Esophagus squamous epithelium (tissue), 4 donors: ENCODE measurements around a stretch of chr2.

DNA sequence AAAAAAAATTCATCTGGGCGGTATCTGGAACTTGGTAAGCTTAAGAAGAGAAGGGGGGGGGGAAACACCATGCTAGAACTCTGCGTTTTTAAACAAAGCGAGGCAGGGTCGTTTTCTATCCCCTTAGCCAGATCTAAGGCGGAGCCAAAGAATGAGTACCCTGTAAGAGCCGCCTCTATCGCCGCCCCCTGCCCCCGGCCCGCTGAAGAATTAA, 566 bp upstream of the ATAD2B start:
- PRO-cap = no peak
- RAMPAGE, long total RNA, 4 experiments = no peak in any of the 4 experiments

DNA sequence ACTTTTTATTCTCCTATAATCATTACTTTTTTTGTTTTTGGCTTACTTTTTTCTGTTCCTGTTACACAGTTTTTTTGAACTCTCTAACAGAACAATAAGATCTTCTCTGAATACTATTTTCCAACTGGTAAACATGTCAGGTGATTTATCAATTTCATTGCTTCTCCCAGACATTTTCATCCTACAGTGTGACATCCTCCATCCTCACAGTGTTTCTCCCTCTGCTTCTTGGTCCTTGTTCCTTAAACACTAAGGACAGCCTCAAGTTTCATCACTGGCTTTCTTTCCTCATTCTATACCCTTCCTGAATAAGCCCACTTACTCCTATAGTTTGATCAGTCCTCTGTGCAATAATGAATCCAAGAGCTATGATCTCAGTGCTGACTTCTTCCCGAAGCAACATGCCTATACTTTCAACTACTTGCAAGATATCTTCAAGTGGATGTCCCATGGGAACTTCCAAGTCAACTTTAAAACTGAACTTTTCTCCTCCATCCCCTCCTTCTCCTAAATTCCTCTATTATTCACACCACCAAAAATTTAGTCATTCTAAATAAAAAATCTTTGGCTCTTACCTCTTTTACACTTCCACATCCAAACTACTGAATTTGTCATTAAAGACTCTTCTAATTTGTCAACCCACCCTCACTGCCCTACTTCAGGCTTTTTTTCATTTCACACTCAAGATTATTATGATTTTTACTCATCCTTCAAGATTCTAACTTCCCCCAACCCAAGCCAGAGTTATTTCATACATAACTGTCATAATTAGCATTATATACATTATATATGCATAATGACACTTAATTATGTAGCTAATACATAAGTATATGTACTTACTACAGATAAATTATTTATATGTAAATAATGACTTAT, 87.7 kb downstream of the FAM228A start:
- PRO-cap = no peak
- RAMPAGE, long total RNA, 4 experiments = no peak in any of the 4 experiments

DNA sequence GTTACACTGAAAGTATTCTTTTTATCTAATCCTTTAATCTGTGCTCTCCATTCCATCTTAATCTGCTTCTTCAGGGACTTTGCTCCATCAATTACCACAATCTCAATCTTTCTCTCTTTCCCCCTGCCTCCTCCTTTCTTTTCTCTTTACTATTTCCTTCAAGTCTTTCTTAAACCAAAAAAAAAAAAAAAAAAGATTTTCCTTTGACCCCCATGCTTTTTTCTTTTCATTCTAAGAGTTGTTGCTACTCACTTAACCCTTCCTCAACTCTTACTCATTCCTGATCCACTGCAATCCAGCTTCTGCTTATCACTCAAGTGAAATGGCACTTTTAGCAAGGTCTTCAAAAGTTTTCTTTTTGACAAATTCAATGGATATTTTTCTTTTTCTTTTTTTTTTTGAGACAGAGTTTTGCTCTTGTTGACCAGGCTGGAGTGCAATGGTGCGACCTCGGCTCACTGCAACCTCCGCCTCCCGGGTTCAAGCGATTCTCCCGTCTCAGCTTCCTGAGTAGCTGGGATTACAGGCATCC, 77.4 kb downstream of the ITSN2 start:
- PRO-cap = no peak
- RAMPAGE, long total RNA, 4 experiments = no peak in any of the 4 experiments

- PRO-cap = no peak
- RAMPAGE, long total RNA, 4 experiments = start-site peak on the minus strand in 1 of 4 experiments, at chr2:24303813-24303933 at its widest, 21 reads per replicate
Observed at GRCh38 chr2:24303768-24304149, 56.6 kb downstream of the ITSN2 start.

- PRO-cap = no peak
- RAMPAGE, long total RNA, 4 experiments = no peak in any of the 4 experiments
Observed at GRCh38 chr2:24403629-24403854, 43.2 kb upstream of the ITSN2 start.

DNA sequence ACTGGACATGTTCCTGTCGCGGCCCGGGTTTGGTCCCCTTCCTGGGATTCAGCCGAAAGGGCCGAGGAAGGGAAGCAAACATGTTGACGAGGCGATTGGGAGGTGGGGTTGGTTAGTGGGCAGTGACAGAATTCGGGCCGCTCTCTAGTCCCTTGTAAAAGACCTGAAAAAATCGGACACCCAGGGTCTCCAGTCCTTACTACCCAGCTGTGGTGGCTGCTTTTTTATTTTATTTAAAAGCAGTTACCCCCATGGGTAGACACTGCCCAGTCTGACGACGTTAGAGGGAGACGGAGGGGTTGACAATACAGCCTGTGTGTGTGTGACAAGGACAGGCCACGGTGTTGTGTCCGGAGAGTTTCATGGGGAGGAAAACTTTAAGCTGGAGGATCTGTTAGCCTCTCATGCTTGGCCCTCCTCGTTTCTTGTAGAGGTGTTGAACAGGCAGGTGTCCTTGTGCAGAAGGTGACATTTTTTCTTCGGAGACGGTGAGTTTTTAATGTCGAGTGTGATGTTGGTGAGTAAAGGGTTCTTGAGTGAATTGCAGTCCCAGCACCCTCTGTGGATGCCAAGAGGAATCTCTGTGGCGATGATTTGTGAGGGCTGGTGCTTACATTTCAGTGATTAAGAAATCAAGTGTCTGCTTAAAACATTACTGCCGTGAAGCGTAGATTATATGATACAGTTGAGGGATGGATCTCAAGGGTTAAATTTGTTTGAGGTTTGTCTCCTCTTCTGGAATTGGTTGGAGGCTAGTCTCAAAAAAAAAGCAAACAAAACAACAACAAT, 1.3 kb downstream of the NCOA1 start:
- PRO-cap = no peak
- RAMPAGE, long total RNA, 4 experiments = no peak in any of the 4 experiments

GRCh38 chr2:24820355-24820900, 27.2 kb downstream of the CENPO start:
- PRO-cap = no peak
- RAMPAGE, long total RNA, 4 experiments = no peak in any of the 4 experiments

DNA sequence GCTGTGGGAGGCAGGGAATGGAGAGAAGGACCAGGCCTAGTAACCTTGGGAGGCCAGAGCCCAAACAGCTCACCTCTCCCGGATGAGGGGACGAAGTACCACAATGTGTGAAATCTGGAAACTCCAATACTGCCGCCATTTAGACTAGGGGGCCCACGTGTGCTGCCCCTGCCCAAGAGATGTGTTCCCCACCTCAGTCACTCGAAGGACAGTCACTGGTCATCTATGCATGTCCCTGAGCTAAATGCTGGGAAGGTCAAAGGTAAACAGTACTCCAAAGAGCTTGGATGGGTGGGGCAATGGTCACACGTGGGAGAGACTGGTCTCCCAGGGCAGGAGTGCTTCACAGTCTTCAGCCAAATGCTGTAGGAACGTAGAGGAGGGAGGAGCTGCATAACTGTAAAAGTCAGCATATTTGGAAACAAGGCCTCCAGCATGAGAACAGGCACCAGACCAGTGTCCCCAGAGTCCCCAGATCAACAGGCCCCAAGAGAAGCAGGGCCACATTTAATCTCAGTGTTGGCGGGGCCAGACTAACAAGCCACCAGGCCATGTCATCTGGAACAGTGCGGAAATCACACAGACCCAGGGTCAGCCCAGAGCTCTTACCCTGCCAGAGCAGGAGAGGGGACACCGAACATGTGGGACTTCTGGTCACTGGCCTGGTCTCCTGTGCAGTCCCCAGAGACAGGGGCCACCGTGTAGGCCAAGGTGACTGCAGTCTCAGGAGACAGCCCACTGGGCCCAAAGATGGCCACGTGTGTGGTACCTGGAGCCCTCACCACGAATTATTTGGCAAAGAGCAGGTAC, 63.3 kb downstream of the ADCY3 start:
- PRO-cap = no peak
- RAMPAGE, long total RNA, 4 experiments = no peak in any of the 4 experiments

- PRO-cap = no peak
- RAMPAGE, long total RNA, 4 experiments = no peak in any of the 4 experiments
Observed at GRCh38 chr2:24886664-24887366, 33.2 kb downstream of the ADCY3 start.

GRCh38 chr2:24918499-24919527, 1.2 kb downstream of the ADCY3 start:
- PRO-cap = no peak
- RAMPAGE, long total RNA, 4 experiments = no peak in any of the 4 experiments

DNA sequence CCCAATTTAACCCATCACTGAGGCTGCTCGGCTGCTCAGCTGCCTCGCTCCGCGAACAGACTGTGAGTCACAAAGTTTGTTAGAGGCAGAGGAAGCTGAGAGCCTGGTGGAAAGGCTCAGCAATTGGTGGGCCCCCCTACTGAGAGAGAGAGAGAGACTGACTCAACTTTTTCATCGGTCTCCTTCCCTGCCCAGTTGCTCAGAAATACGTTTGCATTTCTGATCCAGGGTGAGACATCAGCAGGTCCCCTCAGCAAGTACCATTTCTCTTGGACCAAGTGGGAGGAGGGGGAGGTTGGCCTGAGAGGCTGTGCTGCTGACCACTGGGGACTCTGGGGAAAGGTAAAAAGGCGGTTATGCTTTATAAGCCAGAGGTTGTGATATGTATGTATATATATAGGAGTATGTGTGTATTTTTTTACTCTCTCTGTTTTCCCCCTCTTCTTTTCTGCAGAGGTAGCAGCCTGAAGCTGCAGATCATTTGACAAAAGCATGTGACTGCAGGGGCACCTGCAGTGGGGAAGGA, 1.5 kb downstream of the EFR3B start:
- PRO-cap = no peak
- RAMPAGE, long total RNA, 4 experiments = no peak in any of the 4 experiments

GRCh38 chr2:25098573-25099307, 56.9 kb downstream of the EFR3B start:
- PRO-cap = unidirectional peak, plus-strand start at chr2:25099017
- RAMPAGE, long total RNA, 4 experiments = no peak in any of the 4 experiments

- PRO-cap = no peak
- RAMPAGE, long total RNA, 4 experiments = no peak in any of the 4 experiments
Observed at GRCh38 chr2:25253105-25253396, 84.7 kb upstream of the POMC start.

DNA sequence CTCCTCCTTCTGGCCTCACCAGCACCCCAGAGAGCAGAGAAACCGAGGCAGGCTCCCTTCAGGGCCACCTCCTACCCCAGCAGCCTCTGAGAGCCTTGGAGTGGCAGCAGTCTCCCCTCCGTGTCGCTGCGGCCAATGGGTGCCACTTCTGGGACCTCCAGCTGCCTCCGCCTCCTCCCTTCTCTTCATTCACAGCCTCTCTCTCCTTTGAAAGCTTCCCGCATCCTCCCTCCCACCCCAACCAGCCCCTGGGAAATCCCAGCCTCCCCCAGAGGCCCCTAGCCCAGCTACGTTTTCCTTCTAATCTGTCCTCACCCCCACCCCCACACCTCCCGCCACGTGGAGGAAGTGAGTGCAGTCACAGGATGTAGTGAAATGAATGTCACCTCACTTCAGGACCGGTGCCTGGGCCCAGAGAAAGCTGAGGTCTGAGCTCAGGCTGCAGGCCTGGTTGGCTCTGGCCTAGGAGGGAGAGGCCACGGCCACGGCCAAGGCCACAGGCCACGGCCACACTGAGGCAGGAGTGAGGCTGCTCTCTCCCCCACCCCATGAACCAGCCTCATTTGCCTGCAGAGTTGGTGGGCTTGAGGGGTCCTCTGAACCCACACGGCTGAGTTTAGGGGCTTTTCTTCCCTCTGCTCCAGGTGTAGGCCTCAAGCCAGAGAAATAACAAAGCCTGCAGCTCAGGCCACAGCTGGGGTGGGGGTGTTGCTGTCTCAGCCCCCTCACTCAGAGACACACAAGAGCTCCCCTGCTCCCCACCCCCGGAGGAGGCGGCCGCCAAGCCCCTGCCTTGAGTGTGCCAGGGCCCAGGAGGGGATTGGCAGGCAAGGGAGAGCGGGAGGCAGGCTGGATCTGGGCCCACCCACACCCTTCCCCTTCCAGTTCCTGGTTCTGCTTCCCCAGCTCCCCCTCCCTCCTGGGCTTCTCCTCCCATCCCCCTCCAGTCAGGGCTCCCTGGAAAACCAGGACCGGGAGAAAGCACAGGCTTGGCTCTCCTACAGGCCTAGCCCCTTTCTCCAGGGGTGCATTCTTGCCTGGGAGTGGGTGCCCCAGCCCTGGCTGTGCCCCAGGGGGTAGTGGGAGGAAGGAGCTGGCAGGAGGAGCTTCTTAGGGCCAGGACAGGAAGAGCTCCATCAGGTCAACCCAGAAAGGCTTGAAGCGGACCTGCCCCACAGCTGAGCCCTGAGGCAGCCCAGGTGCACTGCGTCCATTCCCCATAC, 27.1 kb downstream of the DNMT3A start:
- PRO-cap = no peak
- RAMPAGE, long total RNA, 4 experiments = no peak in any of the 4 experiments

- PRO-cap = unidirectional peak, plus-strand start at chr2:25340570
- RAMPAGE, long total RNA, 4 experiments = no peak in any of the 4 experiments
Observed at GRCh38 chr2:25340093-25340972, 1.4 kb downstream of the DNMT3A start.

DNA sequence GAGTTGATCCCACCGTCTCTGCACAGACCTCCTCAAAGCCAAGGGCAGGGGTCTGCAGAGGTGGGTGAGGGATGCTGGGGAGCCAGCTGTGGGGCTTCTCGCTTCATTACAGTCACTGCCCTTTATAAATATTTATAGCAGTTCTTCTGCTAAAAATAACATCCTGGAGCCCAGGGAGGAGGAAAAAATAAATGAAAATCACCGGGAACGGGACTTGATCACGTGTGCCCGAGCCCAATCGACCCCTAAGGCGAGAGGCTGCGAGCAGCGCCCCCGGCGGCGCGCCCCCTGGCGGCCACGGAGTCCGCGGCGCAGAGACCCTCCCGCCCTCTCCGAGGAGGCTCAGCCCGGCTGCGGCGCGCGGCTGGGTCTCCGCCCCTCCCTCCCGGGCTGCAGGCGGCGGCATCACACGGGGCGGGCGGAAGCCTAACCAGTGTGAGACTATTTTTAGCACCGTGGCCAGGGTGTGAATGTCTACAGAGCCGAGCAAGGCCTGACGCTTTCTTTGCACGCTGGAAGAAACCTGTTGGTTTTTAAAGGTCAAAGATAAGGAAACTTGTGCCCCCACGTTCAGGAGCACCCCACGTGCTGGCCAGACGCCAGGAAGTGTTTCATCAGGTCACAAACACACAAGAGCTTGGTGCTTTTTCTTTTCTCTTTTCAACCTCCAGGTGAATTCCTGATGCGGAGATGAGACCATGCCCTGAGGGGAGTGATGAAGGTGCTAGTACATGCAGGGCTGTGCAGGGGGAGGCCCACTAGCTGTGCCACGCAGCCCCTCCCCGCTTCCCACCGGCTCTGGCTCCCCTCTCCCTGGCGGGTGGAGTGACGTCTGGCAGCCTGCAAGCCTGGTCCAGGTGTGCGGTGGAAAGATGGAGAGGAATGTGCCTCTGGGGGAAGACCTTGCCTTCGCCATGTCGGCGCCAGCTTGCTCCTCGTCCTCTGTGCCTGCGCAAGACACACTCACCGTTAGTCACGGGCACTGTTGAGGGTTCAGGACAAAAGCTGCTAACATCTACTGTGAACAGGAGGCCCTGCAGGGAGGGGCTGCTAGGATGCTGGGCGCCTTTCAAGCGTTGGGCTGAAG, 35.2 kb upstream of the DNMT3A start:
- PRO-cap = unidirectional peak, plus-strand start at position 467 of the sequence
- RAMPAGE, long total RNA, 4 experiments = no peak in any of the 4 experiments

- PRO-cap = no peak
- RAMPAGE, long total RNA, 4 experiments = no peak in any of the 4 experiments
Observed at GRCh38 chr2:25402428-25402937, 60.8 kb upstream of the DNMT3A start.

DNA sequence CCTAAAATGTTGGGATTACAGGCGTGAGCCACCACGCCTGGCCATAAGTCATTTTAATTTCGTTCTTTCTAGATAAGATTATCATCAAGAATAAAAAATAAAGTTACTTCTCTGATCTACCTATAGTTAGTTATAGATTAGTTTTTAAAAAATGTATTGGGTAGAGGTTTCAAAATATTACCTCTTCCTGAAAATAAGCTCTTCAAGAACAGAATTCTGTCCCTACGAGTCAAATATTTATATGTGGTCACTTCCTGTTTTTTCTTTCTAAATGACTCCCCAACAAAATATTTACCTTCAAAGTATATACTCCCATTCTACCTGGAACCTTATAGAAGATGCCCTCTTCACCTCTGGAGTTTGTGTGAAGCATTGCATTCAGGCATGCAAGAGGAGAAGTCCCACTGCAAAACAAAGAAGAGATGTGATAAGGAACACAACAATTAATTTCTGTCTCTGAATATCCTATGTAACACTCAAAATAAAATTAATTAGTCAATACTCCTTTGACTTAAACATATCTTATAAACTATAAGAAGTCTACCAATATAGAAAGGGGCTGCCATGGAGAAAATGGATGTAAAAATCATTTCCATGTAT, 72.3 kb downstream of the ASXL2 start:
- PRO-cap = no peak
- RAMPAGE, long total RNA, 4 experiments = no peak in any of the 4 experiments

- PRO-cap = no peak
- RAMPAGE, long total RNA, 4 experiments = no peak in any of the 4 experiments
Observed at GRCh38 chr2:25810121-25810984, 67.9 kb downstream of the ASXL2 start.

DNA sequence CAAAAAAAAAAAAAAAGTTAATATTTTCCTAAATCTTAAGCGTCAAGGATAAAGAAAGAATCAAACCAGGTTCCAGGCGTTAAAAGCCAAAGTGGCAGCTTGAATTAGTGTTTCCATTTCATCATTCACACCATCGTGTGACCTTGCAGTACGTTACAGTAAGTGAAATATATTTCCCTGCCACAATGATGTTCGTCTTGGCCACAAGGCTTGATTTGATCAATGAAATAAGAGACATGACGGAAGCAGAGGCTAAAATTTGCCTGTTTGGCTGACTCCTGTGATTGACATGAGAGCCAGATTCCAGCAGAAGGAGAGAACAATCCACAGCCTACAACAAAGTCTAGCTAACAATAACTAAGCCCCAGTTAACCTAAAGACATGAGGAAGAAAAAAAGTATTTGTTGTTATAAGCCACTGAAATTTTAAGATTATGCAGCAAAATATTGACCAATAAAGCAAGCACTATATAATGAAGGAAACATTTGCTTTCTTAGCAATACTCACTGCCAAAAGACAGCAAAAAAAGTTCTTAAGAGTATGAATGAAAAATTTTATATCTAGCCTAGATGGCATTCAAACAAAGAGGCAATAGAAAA, 62.0 kb downstream of the ASXL2 start:
- PRO-cap = no peak
- RAMPAGE, long total RNA, 4 experiments = no peak in any of the 4 experiments